Mesangial cell (primary cell): Measurements from ENCODE around the gene PRKAR1B.

DNA sequence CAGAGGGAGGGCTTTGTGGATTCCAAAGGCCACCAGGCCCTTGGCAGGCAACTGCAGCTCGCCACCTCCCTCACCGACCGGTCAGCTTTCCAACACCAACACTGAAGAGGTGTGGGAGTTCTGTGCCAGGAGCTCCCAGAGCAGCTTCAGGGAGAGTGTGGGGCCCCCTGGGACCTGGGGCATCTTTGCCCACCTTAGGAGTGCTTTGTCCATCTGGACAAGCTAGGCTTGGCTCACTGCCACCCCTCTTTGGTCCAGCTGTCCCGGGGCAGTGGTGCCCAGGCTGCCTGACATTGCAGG is 5.2 kb downstream of the FAM20C start:
- RAMPAGE, long total RNA = no peak

GRCh38 chr7:218944-219651 is 26.7 kb downstream of the FAM20C start:
- RAMPAGE, long total RNA = no peak

DNA sequence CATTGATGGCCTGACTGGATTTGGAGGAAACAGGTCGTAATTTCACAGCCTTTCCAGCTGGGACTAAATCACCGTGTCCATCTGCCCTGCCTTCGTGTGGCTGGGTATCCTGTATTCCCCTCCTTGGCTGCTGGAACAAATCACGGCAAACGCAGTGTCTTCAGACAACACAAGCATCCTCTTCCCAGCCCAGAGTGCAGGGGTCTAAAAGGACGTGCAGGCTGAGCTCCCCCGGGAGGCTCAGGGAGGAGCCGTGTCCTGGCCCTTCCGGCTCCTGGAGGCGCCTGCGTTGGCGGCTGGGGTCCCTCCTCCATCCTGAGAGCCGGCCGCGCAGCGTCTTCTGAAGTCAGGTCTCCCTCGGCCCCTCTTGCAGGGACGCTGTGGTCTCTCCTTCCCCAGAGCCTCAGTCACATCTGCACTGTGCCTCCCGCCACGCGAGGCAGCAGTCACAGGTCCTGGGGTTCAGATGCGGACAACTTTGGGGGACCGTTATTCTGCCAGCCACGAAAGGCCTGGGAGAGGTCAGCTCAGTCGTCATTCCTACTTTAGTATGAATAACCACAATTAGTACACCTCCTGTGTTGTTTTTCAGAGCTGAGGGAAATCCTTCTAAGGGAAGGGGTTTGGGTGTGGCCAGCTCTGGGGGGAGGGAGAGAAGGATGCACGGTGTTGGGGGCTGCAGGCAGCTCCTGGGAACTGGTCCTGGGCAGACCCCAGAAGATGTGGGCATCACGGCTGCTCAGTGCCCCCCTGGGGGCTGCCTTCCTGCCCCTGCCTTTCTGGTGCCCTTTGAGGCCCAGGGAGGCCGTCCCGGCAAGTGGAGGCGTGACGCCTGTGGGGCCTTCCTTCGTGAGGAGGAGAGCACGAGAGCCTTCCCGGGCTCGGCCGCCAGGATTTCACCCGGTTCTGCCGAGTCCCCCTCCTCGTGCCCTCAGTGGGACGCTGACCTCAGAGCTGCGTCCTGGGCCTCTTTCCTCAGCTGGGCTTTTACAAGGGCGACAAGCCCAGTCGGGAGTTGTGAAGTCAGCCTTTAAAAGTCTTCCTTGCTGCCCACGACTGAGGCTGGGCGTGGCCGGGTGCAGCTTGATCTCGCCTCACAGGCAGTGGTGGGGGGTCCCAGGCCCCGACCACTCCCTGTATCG is 41.3 kb downstream of the FAM20C start:
- RAMPAGE, long total RNA = no peak

- RAMPAGE, long total RNA = no peak
Measured at GRCh38 chr7:251056-251353, 39.0 kb upstream of the FOXL3 start.

DNA sequence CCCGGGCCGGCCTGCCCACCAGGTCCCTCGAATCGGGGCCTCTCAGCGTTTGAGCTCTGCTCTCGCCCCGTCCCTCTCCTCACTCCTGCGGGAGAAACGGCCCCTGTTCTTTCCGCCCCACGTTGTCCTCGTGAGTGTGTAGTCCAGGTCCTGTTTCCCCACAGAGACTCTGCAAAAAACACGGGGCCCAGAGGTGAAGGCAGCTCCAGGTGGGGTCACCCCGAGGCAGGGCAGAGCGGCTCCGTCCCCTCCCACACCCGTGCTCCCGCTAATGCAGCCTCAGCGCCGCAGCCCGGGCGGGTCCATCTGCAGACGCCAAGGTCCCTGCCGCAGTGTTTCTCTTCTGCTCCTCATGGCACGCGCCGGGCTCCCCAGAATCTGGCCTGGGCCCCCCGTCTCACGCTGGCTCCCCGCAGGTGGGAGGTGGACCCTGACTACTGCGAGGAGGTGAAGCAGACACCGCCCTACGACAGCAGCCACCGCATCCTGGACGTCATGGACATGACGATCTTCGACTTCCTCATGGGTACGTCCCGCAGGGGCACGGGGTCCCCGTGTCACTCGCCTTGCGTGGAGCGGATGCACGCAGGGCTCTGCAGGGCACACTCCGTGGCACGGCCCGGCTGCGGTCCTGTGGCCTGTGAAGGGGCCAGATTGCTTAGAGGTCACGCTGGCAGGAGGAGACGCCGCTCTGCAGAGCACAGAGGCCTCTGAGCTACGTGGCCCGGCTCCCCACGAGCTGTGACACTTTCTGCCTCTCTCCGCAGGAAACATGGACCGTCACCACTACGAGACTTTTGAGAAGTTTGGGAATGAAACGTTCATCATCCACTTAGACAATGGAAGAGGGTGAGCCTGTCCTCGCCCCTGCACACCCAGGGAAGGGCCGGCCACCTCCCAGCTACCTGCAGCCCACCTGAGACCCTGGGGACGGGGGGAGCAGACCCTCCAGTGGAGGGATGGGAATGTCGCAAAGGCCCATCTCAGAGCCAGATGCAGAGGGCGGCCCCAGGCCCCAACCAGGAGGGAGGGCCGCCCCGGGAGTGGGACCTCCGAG is 33.4 kb upstream of the FOXL3 start:
- RAMPAGE, long total RNA = no peak

GRCh38 chr7:284607-285597 is 5.1 kb upstream of the FOXL3 start:
- RAMPAGE, long total RNA = no peak

DNA sequence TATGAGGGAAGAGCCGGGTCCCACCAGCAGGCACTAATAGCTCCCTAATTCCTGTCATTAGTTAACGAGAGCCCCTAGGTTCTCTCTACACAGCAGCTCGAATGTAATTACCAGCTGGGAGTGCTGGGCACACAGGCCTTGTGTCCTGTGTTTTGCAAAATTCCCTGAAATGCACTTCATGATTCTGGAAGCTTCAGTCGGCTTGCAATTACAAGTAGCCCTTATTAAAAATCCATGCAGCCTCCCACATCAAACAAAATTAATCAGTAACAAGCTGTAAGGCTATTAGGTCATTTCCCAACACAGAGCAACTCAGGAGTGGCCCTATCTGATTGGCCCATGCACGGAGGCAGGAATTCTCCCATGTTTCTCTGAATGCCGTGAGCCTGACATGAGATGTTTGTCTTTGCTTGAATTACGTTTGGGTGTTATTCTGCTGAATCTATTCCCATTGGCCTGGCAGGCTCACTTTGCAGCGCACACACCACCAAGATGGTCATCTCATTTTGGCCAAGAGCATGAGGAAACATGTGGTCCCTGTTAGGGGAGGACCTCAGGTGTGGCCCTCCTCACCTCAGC is 36.8 kb downstream of the FOXL3 start:
- RAMPAGE, long total RNA = no peak

- RAMPAGE, long total RNA = no peak
Measured at GRCh38 chr7:332527-333494, 42.8 kb downstream of the FOXL3 start.

GRCh38 chr7:353691-353916 is 63.6 kb downstream of the FOXL3 start:
- RAMPAGE, long total RNA = no peak

DNA sequence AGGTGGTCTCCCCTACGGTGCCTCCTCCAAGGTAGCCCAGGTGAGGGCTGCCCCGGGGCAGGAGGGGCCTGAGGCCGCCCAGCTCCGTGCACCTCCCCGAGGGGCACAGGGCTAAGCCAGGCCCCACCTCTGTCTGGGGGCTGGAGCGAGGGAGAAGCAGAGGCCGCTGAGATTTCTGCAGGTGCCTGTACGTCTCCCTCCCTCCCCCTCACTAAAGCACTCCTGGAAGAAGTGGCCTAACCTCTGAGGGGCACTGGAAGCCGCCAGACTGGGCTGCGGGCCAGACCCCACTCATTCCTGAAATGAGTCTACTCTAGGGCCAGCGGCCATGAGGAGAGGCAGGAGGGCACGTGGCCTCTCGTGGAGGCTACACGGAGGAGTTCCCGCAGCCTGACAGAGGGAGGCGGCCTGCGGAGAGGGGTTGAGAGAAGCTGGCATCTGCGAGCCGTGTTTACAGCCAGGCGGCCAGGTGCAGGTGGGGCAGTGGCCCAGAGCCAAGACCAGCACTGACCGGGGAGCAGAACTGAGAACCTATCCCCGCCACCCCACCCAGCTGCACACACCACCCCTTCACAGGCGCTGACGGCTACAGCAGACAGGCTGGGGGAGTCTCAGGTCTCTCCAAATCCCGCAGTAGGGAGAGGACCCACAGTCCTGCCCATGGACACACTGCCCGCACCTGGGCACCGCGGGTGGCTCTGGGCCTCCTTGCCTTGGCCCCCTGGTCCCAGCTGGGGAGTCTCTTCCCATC is 6.7 kb downstream of the PDGFA start:
- RAMPAGE, long total RNA = no peak

GRCh38 chr7:521448-522223 is 2.0 kb upstream of the PDGFA start:
- RAMPAGE, long total RNA = no peak

GRCh38 chr7:568056-569030 is 48.7 kb upstream of the PDGFA start:
- RAMPAGE, long total RNA = no peak

GRCh38 chr7:587702-588429 is 68.2 kb upstream of the PDGFA start:
- RAMPAGE, long total RNA = no peak

GRCh38 chr7:617463-618432 is 98.1 kb upstream of the PDGFA start:
- RAMPAGE, long total RNA = no peak

- RAMPAGE, long total RNA = no peak
Measured at GRCh38 chr7:620104-620625, 100.5 kb upstream of the PDGFA start.

GRCh38 chr7:644804-645419 is 81.6 kb upstream of the DNAAF5 start:
- RAMPAGE, long total RNA = no peak

DNA sequence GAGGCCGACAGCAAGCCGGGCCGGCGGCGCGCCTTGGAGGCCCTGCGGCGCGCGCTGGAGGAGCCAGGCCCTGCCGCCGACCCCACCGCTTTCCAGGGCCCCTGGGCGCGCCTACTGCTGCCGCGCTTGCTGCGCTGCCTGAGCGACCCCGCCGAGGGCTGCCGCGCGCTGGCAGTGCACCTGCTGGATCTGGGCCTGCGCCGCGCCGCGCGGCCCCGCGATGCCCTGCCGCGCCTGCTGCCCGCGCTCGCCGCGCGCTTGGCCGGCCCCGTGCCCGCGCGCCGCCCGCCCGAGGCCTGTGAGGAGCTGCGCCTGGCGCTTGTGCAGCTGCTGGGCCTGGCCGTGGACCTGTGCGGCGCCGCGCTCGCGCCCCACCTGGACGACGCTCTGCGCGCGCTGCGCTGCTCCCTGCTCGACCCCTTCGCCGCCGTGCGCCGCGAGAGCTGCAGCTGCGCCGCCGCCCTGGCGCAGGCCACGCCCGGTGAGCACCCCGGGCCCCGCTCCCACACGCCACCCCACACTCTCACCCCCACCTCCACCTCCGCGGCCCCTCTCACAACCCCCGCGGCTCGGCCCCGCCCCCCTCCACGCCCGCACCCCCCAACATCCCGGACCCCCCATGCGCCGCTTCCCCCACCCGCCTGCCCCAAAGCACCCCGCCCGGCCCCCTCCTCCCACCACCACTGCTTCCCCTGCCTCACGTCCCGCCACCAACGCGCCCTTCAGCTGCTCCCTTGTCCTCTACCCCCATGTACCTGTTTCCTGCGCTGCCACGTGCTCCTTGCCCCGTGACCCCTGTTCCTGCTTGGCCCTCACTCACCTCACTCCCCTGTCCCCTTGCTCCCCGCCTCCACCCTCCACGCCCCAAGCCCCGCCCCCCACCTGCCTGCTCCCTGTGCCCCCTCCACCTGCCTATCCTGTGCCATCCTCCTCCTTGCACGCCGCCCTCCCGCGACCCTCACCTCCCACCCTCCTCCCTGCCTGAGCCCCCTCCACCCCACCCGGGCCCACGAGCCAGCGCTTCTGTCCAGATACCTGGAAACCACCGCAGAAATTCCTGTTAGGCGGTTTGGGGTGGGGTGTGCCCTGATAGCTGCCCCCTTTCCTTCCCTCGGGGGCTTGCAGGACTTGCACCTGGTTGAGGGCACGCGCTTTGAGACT is at the start of gene PRKAR1B:
Gene PRKAR1B, minus strand, starts transcription at position 447 of the 1,161 bp plus-strand sequence.
- RAMPAGE, long total RNA = start-site peak on the minus strand centred at position 444 of the sequence, 61 bp wide, 152 reads; start-site peak on the plus strand centred at position 447 of the sequence, 47 bp wide, 43 reads; start-site peak on the minus strand centred at position 809 of the sequence, 29 bp wide, 60 reads

GRCh38 chr7:749293-749757 is 22.2 kb upstream of the PRKAR1B start:
- RAMPAGE, long total RNA = no peak

- RAMPAGE, long total RNA = no peak
Measured at GRCh38 chr7:756480-757185, 29.6 kb upstream of the PRKAR1B start.

DNA sequence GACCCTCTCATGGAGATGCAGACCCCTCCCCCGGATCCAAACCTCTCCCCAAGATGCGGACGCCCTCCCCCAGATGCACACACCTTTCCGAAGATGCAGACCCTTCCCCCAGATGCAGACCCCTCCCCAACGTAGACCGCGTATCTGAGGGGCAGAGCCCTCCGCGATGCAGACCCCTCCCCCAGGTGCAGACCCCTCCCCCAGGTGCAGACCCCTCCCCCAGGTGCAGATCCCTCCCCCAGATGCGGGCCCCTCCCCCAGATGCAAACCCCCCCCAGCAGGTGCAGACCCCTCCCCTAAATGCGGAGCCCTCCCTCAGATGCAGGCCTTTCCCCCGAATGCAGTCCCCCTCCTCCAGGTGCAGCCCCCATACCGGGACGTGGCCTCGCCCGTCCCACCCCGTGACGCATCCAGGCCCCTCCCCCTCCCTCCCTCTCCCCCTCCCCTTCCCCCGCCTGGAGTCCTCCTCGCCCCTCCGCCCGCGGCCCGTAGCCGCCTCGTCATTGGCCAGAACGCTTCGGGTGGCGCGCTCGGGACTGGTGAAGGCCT is 16.2 kb upstream of the SUN1 start:
- RAMPAGE, long total RNA = no peak